Sciatic nerve (tissue), 1 donor: Measurements from ENCODE around the genes KLHDC10 and COPG2.

- PRO-cap = no peak
Measured at GRCh38 chr7:129345363-129345948, 88.8 kb upstream of the STRIP2 start.

DNA sequence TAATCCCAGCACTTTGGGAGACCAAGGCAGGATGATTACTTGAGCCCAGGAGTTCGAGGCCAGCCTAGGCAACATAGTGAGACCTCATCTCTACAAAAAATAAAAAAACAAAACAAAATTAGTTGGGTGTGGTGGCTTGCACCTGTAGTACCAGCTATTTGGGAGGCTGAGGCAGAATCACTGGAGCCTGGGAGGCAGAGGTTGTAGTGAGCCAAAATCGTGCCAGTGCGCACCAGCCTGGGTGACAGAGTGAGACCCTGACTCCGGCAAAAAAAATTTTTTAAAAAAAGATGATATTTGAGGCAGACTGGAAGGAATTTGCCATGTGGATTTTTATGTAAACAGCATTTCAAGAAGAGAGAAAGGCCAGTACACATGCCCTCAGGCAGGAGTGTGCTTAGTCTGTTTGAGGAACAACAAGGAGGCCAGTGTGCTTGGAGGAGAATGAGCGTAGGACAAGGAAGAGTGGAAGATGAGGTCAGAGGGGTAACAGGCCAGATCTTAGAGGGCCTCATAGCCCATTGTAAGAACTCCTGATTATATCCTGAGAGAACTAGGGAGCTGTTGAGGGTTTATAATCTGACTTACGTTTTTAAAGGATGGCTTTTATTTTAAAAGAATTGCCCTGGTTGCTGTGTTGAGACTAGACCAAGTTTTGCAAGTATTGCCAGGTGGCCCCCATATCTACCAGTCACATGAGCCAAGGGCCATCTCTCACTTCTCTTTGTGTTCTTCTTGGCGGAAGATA is 17.2 kb upstream of the STRIP2 start:
- PRO-cap = no peak

DNA sequence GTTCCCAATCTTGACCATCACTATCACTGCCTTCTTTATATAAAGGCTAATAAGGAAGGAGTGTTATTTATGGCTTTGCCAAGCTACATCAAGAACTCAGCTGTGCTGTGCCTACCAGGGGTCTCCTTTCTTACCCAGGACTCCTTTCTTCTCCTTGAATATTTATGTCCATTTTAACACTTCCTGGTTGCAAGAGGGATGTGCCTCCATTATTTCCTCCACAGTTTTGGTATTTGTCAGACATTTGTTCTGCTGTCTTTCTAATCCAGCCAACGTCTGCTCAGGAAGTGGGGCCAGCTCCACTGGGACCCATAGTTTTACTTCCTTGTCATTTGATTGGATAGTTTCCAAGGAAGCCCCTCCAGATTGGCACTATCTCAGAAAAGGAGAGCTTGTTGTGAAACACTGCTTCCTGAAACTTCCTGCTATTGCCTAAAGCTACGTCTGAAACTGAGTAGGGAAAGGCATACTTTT is 6.7 kb upstream of the STRIP2 start:
- PRO-cap = no peak

- PRO-cap = no peak
Measured at GRCh38 chr7:129618600-129619350, 7.3 kb downstream of the NRF1 start.

GRCh38 chr7:129705464-129705953 is 94.0 kb downstream of the NRF1 start:
- PRO-cap = no peak

DNA sequence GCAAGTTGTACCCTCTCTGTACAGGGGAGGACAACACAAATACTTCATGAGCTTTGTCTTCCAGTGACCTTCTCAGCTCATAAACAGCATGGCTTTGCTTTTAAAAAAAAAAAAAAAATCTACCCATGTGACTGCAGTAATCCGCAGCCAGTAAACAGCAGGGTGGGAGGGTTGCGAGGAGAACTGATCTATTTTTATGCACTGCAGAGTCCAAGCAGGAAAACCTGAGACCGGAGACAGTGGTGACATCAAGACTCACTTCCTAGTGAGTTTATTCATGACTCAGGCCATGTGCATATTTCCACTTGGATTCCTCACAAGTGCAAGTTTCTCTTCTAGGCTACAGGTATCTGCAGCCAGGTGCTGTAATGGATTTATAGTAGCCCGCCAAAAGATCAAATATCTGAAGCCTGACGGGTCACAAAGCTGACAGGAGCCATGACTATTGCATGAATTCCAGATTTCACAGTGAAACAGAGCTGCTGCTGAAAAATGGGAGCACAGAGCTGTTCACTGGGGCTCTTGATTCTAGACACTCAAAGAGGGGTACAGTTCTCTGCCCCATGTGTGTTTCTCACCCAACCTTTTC is 128.0 kb downstream of the NRF1 start:
- PRO-cap = no peak

GRCh38 chr7:129775493-129776044 is 164.0 kb downstream of the NRF1 start:
- PRO-cap = no peak

- PRO-cap = no peak
Measured at GRCh38 chr7:129834315-129835081, 118.3 kb downstream of the UBE2H start.

GRCh38 chr7:130022076-130022496 is 29.1 kb downstream of the ZC3HC1 start:
- PRO-cap = no peak

GRCh38 chr7:130059414-130060007 is 8.3 kb upstream of the ZC3HC1 start:
- PRO-cap = no peak

DNA sequence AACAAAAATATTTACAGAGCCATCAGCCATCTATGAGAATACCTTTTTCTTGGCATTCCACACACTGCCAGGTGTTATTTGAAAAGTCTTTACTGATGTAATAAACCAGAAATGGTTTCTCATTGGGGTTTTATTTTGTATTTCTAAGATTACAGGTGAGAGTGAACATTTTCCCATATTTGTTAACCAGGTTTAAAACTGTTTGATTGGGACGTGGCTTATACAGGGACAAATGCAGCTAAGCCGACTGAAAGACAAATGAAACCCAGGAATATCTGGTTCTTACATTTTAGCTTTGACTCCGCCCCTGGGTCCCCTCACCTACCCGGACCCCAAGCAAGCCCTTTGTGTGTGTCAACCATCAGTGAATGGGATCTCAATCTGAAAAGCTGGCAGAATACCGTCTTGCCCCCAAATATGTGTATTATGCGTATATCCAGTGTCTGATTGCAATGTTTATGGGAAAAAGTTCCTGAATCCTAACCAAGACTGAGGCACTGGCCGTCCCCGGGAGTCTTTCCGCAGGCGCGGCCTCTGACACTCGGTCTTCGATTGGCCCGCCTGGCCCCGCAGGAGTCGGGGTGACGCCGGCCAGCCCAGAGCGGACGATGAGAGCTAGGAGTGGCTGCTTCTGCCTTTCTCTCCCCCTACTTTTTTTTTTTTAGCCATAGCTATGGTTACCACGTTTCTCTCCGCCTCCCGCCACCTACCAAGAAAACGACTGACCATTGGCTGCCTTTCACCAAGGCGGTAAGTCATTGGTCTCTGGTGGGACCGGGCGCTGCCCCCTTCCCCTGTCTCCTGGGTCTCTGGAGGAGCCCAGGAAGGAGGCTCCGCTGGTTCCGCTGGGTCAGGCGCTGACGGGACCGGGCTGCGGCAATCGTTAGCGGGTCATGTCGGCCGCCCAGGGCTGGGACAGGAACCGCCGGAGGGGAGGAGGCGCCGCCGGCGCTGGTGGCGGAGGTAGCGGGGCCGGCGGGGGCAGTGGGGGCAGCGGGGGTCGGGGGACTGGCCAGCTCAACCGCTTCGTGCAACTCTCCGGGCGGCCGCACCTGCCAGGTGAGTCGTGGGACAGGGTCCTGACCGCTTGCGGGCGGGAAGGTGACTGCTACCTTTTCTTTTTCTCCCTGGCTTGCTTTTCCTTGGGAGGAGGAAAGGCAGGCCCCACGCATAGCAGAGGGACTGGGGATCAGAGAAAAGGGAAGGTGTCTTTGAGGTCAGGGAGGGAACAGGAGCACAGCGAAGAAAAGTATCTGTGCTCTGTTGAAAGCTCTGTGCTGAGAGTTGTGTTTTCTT is at the start of gene KLHDC10:
TSS of gene KLHDC10 (plus strand) at position 784 of the 1,296 bp plus-strand sequence.
- PRO-cap = bidirectional peak, plus-strand start at position 797 of the sequence, minus-strand start at position 554 of the sequence; unidirectional peak, plus-strand start at position 1,033 of the sequence

DNA sequence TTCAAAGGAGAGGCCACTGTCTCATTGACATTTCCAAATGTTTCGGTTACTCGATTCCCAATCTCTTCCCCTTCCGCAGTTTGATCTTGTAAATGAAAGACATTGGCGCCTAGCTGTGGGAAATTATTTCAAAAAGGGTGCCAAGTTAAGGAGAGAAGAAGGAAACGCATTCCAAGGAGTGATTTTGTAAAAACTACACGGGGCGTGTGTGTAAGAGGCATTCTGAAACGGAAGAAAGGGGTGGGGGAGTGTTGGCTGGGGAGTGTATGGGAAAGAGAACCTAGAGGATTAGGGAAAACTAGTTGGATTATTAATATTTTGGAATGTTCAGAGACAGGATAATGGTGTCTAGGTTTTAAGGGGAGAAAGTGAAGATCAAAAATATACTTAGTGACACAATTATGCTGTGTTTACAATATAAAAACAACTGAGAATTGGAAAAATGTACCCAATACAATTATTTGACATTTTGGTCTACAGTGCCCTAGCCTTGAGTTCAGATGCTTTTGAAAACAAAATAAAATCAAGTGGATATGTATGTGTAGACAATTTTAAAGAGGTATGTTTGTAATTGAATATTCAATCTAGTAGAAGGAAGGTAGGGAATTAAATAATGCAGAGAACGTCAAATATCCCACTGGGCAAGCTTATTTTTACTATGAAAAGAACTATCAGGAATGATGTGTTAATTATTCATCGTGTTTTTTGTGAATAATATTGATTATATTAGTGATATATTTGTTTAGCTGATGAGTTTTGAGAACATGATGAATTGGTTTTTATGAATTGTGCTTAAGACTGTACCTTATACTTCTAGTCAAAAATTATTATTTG is 930 bp downstream of the KLHDC10 start:
- PRO-cap = no peak

DNA sequence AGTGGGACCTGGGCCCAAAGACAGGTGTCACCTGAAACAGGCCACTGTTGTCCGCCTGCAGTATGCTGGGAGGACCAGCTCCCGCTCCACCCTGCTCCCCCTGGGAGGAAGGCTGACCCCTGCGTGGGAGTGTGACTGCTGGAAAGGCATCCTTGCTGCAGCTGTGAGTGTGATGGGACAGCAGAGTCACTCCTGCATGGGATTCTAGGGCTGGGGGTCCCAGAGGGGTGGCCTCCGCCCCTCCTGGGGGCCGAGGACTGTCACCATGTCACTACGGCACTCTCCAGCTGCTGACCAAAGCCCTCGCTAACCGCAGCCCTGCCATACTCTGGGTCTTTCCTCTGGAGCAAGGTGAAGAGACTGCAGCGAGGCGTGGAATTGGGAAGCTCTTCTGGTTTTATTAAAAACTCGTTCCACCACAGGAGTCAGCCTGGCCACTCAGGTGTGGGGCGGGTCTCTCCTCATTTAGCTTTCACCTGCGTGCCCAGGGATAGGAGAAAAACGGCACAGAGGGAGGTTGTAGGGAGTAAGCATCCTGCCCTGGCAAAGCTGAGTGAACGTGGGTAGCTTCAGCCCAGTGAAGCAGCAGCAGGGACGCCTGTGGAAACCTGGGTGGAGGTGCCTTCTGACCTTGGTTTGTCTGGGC is 62.9 kb downstream of the TMEM209 start:
- PRO-cap = no peak

DNA sequence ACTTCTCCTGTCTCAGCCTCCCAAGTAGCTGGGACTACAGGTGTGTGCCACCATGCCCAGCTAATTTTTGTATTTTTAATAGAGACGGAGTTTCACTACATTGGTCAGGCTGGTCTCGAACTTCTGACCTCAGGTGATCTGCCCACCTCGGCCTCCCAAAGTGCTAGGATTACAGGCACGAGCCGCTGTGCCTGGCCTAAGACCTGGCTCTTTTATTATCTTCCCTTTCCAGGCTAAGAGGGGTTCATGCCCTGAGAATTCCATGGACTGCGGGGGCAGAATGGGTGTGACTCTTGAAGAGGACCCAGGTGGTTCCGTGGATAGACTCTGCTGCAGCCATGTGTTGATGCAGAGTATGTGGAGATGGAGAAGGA is 10.4 kb upstream of the CPA4 start:
- PRO-cap = no peak

DNA sequence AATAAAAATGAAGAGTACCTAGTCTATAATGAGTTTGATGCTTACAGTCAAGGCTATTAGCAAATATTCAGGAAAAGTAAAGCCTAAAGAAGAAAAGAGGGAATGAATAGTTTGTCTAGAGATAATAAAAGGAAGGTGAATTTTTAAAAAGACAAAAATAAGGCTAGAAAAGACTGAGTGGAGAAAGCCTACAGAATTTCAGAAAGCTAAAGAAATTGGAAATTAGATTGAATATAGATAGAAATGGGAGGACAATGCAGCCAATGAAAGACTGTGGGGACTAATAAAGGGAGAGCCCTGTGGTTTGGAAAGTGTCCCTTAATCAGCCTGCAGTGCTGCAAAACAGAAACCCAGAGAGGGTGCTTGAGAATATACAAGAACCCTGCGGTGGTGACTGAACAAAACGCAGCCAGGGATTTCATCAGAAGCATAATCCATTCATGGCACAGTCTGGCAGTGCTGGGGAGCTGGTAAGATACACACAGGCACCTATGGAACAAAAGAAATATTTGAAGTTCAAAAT is 19.2 kb downstream of the CEP41 start:
- PRO-cap = no peak

DNA sequence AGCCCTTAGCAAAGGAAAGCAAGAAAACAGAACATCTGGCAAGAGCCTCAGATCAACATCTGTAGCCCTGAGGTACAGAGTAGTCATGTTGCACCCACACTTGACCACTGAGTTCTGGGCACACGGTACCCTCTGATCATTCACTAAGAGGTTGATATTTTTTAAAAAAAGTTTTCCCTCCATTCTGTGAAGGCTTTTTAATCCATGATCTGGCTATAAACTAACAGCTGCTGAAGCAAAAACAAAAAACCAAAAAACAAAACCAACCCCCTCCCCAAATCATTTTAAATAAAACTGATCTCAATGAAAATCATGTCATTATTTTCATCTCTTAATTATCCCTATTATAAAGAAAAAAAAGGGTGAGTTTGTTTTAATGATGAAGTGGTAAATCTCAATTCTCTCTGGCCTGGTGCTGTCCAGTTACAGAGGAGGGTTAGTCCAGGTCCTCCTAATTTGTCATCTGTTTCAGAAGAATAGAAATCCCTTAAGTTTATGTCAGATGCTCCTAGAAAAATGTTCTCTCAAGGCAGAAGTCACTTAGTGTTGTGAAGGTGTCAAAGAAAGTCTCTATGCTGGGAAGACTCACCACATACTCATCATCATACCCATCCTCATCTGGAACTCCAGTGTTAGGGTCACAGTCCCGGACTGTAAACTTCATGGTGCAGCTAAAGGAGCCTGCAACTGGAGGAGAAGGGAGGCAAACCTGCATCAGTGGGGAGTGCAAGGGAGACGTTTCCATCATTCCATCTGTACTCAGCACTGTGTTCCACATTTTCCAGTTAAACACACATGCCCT is 16.3 kb downstream of the MEST start:
- PRO-cap = no peak

DNA sequence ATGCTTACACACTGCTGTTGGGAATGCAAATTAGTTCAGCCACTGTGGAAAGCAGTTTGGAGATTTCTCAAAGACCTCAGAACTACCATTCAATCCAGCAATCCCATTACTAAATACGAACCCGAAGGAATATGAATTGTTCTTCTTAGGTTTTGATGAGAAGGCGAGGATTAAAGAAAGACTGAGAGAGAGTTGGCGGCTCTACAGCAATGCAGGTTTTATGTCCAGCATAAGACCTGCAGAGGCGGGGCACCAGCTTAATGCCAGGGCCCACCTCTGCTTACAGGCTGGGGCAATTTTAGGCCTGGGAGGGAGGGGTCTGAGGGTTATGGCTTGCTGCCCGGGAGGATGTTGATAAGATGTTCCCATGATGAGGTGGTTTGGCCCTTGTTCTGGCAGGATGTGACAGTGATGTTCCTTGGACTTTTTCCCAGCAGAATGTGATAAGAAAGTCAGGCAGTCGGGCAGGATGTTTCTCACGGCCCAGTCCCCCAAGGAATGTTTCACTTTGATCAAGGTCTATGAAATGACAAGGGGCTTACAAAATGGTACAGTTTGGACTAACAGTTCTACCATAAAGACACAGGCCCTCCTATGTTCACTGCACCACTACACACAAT is 74.6 kb downstream of the MEST start:
- PRO-cap = no peak

- PRO-cap = bidirectional peak, plus-strand start at chr7:130668545, minus-strand start at chr7:130668336; bidirectional peak, plus-strand start at chr7:130668858, minus-strand start at chr7:130668723
Measured at GRCh38 chr7:130668058-130669282, at the start of gene COPG2. Gene COPG2 (minus strand): TSS chr7:130668748.

DNA sequence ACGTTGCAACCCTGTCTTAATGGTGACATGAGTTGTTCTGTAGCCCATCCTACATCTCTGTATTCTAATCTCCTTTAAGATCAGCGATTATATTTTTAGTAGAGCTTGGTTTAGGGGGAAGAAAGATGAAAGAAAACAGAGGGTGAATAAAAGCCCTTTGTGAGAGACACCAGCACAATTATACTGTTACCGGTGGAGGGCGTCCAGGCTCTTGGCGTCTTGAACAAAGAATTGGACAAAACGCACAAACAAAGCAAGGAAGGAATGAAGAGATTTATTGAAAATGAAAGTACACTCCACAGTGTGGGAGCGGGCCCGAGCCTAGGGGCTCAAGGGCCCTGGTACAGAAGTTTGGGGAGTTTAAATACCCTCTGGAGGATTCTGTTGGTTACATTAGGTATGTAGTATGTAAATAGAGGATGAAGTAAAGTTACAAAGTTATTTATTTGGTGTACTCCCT is 60.3 kb upstream of the KLF14 start:
- PRO-cap = no peak

DNA sequence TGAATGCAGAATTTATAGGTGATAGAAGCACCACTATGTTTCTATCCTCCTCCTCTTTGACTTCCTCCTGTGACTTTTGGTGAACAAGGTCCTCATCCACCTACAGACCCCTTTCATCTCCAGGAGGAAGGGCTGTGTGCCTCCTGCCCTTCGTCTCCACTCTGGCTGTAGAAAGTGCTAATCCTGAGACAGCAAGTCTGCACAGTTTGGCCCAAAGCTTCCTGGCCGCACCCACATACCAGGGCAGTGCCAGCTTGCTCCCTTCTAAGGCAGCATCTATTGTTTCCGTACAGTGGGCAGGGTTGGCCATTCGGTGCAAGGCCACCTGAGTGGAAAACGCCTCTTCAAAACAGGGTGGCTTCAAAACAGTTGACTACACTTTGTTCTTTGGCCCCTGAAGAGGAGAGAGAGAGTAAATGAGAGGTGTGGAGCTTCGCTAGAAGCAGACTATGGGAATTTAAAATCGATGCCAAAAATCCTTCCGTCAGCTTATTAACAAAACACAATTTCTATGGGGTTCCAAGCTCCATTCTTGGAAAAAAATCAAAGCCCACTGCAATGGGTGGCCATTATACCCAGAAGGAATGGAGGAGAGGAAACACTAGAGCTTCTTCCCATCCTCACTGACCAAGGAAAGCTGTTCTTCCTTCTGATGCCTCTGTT is 134.2 kb upstream of the KLF14 start:
- PRO-cap = no peak